NCI-H460 (cell line): ENCODE measurements around a stretch of chr6.

DNA sequence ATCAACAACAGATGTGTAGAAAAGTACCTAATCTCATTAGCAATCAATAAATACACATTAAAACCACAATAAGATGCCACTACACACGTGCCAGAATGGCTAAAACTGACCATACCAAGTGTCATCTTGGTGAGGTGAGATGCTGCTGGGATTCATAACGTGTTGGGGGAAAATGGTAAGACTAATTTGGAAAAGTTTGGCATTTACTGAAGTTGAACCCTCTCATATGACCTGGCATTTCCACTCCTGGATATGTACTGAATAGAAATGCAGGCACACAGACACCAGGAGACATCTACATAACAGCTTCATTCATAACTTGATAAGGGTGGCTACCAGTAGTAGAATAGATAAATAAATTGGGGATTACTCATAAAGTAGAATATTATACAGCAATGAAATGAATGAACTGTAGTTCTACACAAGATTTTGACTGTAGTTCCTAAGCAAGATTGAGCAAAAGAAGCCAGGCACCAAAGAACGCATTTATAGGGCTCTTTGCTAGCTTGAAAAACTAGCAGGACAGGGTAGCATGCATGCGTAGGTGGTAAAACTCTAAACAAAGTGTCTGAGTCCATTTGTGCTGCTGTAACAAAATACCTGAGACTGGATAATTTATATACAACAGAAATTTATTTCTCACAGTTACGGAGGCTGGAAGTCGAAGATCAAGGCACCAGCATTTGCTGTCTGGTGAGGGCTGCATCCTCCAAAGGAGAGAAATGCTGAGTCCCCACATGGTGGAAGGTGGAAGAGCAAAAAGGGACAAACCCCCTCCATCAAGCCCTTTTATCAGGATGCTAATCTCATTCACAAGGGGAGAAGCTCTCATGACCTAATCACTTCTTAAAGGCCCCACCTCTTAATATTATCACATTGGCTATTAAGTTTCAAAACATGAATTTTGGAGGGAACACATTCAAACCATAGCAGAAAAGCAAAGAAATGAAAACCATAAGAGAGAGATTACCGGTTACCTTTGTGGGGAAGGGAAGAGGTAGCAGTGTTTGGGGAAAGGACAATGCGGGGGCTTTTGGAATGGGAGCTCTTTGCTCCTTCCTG, 56.1 kb upstream of the SYNJ2 start:
RAMPAGE:
- cytosol, long total RNA = no peak
- long total RNA = no peak
- nucleus, long total RNA = no peak

RAMPAGE:
- cytosol, long total RNA = no peak
- long total RNA = no peak
- nucleus, long total RNA = no peak
These were observed 22.2 kb downstream of the SYNJ2 start for GRCh38 chr6:158003791-158004277.

DNA sequence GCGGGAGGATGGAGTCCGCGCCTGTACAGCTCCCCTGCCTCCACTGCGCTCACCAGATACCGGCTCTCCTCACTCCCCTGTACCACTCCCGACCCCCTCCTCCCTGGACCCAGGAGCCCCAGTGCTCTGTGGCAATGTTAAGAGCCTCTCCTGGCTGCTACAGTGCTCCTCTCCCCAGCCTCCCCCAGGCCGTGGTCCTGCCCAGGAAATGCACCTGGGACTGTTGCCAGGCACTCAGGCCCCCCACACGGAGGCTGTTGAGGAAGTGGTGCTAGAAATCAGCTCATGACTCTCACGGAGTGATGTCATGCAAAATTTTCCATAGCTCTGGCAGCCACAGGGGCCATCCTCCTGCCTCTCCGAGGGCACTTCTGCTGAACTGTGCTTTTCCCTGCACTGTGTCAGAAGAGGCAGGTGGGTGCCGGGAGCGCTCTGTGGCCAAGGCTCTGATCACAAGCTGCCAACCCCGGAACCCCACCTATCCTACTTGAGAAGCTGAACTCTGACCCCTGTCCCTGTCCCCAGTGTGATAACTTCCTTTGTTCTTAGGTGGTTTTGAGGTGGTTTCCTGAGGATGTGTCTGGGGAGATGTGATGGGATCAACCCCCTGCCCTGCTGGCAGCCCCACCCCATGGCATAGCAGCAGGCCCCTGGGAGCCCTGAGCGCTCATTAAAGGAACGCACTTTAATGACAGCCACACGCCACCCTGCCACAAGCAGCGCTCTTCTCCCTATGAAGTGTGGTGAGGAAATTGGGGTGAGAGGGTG, 44.9 kb downstream of the SYNJ2 start:
RAMPAGE:
- cytosol, long total RNA = no peak
- long total RNA = no peak
- nucleus, long total RNA = no peak

DNA sequence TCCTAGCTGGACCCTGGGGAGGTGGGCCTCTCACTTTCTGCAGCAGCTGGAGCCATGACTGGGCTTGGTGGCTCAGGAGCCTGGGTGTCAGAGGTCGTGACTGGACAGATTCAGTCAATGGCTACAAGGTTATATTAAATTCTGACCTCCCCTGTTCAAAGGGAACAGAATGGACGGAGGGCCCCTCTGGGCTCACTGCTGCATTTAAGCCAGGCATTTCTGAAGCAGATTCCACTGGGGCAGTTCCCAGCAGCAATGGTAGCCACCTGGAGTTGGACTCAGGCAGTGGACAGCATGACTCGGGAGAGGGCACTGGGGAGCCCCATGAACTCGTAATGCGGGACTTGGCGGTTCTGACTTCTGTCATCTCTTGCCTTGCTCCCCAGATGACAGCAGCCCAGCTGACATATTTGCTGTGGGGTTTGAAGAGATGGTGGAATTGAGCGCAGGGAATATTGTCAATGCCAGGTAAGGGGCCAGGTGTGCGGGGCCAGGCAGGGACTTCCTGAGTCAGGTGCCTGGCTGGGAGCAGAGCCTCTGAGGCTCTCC, 86.7 kb downstream of the SYNJ2 start:
RAMPAGE:
- cytosol, long total RNA = no peak
- long total RNA = no peak
- nucleus, long total RNA = no peak

DNA sequence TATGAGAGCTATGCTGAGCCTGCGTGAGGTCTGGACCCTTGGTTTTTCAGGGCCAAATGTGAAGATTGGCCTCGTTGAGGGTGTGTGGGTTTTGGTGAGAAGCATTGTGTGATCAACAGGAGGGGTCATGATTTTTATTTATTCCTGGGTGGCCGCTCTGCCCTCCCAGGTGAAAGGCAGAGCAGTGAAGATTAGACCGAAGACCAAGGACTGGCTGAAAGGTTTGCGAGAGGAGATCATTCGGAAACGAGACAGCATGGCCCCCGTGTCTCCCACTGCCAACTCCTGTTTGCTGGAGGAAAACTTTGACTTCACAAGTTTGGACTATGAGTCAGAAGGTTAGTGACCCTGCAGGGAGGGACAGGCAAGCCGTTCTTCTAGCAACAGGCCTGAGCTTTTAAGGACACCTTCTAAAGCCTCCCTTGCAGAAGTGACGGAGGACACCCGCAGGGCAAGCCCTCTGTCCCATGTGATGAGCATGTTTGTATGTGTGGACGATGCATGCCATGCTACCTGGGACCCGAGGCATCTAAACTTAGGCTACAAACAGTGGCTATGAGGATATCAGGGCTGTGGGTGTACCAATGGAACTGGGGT, 84.7 kb downstream of the SERAC1 start:
RAMPAGE:
- cytosol, long total RNA = no peak
- long total RNA = no peak
- nucleus, long total RNA = no peak

GRCh38 chr6:158097672-158098936, 70.0 kb downstream of the SERAC1 start:
RAMPAGE:
- cytosol, long total RNA = no peak
- long total RNA = no peak
- nucleus, long total RNA = no peak

RAMPAGE:
- cytosol, long total RNA = no peak
- long total RNA = no peak
- nucleus, long total RNA = no peak
These were observed 63.3 kb downstream of the GTF2H5 start for GRCh38 chr6:158231344-158231960.

DNA sequence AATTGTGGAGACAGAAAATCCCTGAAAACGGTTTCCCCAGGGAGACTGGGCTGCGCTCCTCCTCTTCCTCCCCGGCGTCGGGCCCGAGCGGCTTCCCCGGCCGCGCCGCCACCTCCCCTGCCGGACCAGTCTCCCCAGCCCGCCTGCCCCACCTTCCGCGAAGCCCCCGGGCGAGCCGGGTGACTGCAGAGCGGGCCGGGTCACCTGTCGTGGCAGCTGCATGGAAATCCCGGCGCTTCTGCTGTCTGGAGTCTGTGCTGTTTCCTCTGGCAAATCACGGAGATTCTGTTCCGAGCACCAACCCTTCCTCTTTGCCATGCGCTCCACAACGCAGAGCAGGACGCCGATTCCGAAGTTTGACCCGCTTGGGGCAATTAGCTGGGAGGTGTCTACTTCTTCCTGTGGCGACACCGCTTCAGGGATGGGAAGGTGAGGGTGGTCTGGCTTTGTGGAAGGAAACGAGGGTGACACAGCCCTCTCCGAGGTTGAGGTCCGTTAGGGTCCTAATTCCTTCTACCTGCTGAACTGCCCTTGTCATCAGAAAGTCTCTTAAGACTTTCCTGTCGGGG, 64.6 kb downstream of the GTF2H5 start:
RAMPAGE:
- cytosol, long total RNA = no peak
- long total RNA = no peak
- nucleus, long total RNA = no peak

DNA sequence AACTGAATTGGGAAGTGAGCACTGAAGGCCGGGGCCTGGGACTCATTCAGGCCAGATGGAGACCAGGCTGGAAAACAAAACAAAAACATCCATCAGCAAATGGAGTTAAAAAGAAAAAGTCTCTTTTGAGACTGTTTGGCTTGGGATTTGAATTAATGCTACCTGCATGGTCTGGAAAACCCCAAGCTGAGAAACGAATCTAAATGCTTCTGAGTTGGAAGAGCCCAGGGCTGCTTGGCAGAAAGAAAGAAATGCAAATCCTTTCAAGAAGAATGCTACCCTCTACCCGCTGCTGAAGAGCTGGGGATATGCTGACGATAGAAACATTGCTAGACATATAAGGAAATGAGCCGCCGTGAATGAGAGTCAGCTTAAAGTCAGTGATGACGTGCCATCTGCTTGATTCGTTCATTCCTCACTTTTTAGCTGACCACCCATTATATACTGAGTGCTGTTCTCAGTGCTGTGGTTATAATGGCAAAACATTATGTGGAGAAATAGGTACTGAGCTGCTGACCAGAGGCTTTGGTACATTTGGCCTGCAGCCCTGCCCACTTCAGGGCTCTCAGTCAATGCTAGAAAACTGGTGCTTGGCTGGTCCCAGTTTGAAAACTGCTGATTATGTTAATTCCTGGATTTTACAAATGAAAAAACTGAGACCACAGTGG, 28.0 kb upstream of the TULP4 start:
RAMPAGE:
- cytosol, long total RNA = no peak
- long total RNA = no peak
- nucleus, long total RNA = no peak

DNA sequence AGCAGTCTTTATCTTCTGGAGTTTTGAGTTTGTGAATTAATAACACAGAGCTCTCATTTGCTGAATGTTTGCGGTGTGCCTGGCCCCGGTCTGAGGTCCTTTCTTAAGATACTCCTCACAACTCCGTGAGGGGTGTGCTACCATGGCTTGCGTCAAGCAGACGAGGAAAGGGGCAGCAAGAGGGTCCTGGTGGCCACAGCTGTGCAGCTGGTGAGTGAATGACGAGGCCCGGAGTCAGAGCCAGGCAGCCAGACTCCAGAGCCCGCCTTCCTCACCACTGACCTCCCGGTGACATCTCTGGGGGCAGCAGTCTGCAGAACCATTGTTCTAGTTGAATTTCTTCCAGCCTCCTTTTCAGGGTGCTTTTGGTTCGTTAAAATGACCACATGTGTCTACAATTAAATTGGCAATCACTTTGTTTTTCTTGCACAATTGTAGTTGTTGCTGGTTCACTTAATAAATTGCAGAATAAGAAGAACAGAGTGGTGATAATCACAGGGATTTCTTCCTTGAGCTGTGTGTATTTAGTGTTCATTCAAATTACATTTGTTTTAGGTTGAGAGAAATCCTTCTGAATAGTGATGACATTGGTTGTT, 96.3 kb downstream of the TULP4 start:
RAMPAGE:
- cytosol, long total RNA = no peak
- long total RNA = no peak
- nucleus, long total RNA = no peak

RAMPAGE:
- cytosol, long total RNA = no peak
- long total RNA = no peak
- nucleus, long total RNA = no peak
These were observed 41.6 kb upstream of the TMEM181 start for GRCh38 chr6:158518201-158518807.

DNA sequence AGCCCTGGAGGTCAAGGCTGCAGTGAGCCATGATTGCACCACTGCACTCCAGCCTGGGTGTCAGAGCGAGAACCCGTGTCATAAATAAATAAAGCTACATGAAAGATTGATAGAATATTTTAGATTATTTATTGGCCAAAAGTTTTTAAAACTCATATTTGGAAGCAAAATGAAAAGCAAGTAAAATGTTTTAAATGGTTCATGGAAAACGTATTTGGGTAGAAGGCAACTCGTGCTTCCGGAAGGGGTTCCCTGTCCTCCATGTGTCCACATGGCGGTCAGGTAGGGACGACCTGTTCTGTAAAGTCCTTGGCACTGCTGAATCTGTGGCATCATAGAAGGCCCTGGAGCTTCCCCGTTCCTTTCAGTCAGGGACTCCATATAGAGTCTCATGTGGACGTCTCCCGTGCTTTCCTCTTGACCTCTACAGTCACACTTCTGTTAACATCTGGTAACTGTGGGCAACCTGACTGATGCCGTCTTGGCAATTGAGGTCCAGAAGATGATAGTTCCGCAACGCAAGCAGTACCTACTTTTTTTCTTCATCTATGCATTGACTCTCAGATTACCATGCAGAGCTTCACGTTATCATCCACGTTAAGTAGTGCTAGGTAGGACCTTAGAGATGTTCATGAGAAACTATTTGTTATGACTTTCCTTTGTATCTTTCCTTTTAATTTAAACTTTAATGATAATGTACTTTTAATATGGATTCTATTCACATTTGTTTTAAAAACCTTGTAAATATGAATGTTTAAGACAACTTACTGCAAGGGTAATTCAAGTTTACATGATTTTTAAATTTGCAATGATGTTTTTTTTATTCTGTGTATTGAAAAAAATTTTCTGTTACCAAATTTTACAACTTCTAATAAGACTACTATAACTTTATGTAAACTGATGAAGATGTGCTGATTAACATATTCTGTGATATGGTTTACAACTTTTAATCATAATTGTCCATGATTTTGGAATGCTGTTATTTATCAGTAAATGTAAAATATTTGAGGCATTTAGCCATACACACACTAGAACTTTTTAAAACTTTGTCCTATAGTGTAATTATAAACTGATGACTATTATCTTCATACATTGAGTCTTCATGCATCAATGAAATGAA, 11.2 kb downstream of the DYNLT1 start:
RAMPAGE:
- cytosol, long total RNA = no peak
- long total RNA = no peak
- nucleus, long total RNA = no peak

DNA sequence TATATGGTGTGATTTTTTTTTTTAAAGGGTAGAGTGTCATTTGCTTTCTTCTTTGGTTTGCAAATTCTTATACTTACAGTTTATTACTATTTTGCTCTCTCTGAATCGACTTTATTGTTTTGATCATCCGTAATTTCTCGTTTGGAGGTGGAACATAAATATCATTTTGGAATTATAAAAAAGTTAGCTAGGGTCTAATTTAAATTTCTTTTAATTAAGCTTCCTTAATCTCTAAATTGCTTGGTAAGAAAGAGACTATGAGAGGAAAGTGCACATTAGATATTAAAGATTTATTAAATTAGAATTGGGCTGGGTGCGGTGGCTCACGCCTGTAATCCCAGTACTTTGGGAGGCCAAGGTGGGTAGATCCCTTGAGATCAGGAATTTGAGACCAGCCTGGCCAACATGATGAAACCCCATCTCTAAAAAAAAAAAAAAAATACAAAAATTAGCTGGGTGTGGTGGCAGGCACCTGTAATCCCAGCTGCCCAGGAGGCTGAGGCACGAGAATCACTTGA, 559 bp downstream of the SYTL3 start:
RAMPAGE:
- cytosol, long total RNA = no peak
- long total RNA = no peak
- nucleus, long total RNA = no peak

DNA sequence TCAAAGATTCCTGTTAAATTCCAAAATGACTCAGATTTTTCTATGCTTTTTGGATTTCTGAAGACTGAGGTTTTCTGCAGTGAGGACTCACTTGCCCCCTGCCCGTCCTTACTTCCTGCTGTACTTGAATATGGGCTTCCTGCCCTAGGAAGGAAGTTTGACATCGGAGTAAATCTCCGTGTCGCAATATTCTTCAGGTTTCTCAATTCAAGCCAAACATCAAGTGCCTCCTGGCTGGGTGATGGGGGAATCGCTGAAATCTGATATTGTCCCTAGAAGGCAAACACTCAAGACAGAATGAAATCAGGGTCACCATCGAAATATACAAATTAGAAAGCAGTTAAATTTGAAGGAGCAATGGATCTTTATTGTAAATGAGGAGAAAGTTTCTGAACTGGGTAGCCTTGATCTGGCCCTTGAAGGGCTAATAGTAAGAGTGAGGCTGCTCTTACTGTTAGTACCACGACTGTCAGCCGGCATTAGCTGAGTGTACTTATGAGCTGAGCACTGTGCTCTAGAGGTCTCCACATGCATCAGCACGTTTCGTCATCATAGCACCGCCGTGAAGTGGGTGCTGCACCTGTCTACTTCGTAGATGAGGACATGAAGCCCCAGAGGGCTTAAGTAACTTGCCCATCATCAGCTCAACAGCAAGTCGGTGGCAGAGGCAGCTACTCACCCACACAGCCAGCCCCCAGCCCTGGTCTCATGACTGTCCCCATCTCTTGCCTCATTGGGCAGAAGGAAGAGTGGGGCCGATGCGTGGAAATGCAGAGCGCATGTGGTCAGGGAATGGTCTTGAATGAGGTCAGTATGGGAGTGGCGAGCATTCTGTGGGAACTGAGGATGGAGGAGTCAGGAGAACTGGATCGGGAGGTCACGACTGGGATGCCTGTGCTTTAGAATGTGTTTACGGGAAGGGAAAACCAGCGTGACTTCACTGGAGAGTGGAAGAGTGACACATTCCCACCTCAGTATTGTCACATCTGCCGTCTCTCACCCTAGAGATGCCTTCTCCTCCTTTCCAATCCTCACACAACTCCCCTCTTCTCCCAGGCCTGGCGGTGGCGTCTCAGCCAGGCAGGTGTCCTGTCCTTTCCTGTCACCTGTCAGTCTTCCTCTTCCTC, 5.7 kb downstream of the SYTL3 start:
RAMPAGE:
- cytosol, long total RNA = no peak
- long total RNA = no peak
- nucleus, long total RNA = no peak

GRCh38 chr6:158707847-158708905, 58.3 kb downstream of the SYTL3 start:
RAMPAGE:
- cytosol, long total RNA = no peak
- long total RNA = no peak
- nucleus, long total RNA = no peak

DNA sequence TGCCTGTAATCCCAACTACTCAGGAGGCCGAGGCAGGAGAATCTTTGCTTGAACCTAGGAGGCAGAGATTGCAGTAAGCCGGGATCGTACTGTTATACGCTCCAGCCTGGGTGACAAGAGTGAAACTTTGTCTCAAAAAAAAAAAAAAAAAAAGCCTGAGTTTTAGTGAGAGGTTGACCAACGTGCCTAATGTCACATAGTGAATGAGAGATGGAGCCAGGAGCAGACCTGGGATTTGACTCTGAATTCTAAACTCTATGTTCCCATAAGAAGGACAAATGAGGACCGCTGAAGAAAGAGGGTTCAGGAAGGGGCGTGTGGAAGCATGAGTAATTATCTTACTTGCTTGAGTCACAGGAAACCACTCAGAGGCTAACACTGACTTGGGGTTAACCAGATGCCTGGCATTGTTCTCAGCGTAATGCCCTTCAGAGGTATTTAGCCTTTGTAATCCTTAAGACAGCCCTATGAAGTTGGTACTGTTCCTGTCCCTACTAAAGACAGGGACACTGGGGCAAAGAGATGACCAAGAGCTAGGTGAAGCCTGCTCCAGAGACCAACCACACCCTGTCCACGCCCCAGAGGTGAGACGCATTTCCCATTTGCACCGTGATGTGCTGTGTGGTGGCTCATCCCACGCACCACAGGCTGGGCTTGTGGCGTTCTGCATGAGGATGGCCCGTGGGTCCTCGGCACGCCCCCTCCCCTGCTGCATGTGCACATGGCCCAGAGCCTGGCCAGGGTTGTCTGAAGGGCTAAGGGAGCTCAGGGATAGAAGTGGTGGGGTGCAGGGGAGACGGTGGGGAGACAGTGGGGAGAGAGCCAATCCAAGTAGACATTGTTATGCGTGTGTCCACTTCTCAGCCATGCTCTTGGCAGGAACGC, 70.7 kb downstream of the SYTL3 start:
RAMPAGE:
- cytosol, long total RNA = no peak
- long total RNA = no peak
- nucleus, long total RNA = no peak

RAMPAGE:
- cytosol, long total RNA = no peak
- long total RNA = no peak
- nucleus, long total RNA = no peak
These were observed 32.8 kb downstream of the EZR start for GRCh38 chr6:158786433-158786755.

RAMPAGE:
- cytosol, long total RNA = no peak
- long total RNA = no peak
- nucleus, long total RNA = no peak
These were observed 35.3 kb upstream of the EZR start for GRCh38 chr6:158854243-158855177.

GRCh38 chr6:158868628-158868971, 49.4 kb upstream of the EZR start:
RAMPAGE:
- cytosol, long total RNA = no peak
- long total RNA = no peak
- nucleus, long total RNA = no peak

DNA sequence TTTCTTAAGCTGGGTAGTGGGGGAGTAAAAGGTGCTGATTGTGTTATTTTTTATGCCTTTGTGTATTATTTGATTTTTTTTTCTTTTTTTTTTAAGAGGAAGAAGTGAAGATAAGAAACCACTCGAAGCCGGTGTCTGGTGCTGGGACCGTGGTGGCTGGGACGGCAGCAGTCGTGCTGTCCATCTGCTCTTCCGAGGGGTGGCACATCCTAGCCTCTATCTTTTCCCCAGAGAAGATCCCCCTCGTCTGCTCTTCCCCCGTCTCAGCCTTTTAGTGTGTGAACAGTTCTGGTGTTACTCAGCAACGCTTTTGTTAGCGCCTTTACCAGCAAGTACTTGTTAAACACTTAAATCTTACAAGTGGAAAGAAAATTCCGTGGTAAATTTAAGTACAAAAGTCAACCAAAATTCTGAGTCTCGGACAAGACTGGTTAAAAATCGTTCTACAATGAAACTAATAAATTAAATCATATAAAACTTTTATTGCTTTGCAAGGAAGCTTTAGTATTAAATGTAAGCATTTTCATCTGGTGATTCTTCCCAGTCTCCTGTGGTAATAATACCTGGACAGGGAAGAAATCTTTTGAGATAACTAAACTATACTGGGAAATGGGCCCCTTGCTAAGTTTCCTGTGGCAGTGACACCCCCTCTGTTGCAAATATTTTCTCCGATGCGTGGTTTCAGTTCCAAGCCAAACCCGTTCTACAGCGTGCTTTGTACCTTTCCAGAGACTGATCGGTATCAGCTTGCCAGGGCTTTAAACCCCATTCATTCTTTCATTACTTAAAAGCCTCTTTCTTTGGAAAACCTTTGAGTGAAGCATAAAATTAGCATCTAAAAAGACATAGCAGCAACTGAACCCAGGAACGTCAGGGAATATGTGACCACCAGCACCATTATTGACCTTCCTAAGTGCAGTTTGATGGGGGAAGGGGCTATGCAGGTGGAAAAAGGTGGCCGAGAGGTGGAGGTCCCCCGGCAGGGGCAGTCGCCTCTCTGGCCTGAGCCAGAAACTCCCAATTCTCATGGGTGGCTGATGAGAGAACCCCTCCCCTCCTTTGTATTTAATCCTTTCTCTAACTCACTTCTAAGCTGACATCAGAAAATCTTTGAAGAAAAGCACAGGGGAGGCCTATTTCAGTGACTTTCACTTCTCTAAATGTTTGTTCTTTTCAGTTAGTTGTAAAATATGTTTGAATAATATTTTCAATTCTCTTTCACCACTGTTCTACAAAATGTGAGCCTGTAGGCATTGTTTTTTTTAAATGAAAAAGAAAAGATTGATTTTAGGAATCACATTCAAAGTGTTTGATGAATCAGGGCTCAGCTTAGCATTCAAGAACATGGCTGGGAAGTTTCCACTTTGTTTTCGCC, 89.6 kb downstream of the RSPH3 start:
RAMPAGE:
- cytosol, long total RNA = no peak
- long total RNA = no peak
- nucleus, long total RNA = no peak